ReNcell CX (cell line): ENCODE results near the gene NRM.

DNA sequence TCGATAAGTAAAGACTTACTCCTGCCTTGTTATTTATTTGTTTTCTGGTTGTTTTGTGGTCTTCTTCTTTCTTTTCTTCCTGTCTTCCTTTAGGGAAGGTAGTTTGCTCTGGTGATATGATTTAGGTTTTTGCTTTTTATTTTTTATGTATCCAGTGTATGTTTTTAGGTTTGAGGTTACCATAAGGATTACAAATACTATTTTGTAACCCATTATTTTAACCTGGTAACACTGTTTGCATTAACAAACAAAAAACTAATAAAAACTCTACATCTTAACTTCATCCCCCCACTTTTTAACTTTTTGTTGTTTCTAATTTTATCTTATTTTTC is 41.2 kb upstream of the TRIM39 start:
- PRO-cap: no peak

- PRO-cap: no peak
These were observed 34.7 kb upstream of the TRIM39 start for GRCh38 chr6:30291750-30292742.

- PRO-cap: no peak
These were observed 40.0 kb downstream of the RPP21 start for GRCh38 chr6:30384963-30385273.

DNA sequence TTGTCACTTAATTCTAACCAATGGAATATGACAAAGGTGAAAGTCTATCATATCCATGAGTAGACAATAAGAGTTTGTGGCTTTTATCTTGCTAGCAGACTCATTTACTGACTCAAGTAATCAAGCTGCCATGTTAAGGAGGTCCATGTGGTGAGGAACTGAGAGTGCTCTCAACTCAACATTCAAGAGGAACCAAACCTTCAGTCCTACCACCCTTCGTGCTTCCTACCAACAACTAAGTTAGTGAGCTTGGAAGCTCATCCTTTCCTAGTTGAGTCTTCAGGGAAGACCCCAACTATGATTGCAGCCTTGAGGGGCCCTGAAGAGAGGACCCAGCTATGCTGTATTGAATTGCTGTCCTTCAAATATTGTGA is 19.2 kb downstream of the HLA-E start:
- PRO-cap: no peak

GRCh38 chr6:30541411-30541793 is 14.9 kb downstream of the GNL1 start:
- PRO-cap: no peak

- PRO-cap: no peak
These were observed 12.8 kb downstream of the ABCF1 start for GRCh38 chr6:30583768-30584672.

- PRO-cap: no peak
These were observed 17.3 kb downstream of the PPP1R10 start for GRCh38 chr6:30599536-30600311.

DNA sequence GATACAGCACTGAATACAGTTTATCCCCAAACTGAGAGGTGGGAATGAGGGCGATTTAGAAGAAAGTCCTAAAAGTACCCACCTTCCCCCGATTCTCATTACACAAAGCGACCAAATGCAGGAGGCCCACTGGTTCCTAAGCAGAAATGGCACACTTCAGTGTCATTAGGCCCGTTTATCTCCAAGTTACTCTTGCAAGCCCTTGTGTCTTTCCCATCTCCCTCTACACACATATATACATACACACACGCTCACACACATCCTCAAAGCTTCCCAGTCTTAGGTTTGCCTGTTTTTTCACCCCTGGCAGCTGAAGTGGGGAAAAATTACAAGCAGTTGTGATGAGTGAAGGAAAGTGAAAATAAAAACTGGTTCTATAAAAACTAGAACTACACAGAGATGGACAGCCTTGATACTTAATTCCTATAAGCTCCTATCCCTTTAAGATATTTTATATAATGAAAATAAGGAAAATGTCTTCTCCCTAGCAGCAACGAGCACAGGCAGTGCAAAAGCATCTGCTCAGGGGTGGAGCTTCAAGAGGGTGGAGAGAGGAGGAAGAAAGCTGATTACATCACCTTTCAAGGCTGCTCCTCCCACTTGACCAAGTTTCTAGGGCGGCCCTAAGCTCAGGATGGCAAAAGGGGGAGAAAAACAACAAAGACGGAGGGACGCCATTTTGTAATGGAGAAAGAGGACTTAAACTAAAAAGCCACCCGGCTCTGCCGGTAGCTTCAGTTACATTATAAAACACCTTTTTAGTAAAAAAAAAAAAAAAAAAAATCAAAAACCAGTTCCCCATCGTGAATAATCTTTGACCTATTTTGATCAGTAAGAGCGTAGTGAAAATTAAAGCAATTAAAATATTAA is 2.3 kb downstream of the PPP1R10 start:
- PRO-cap: no peak

DNA sequence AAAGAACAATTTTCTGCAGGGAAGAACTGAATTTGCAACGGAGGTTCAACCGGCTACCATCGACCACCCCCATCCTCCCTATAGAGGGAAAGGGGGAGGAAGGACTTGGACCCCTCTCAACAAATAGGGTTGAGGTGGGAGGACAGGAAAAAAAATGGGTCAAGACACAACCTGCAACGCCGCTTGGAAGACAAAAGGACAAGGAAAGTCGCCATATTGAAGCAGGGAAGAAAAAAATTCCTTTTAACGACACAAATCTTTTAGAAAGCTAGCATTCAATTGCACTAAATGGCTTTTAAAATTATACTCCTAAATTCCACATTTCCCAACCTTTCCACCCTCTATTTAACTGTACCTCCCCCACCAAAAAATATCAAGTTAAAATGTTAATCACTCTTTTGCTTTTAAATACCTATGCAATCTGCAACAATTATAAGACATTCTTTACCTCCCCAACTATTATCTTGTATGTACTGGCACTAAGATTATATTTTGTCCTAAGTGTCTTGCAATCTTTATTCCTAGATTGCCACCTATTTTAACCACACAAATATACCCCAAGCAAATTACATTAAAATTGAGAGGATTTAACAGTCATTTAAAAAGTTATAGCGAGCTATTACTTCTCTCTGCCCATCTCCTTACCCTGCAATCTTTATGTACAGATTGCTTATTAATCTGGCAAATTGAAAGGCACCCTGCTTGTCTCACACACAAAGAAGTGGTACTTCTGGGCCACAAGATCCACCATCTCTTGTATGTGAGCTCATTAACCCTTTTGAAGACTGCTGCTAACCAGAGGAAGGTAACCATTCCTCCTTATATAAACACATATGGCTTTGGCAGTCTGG is 1.5 kb downstream of the PPP1R10 start:
- PRO-cap: no peak

DNA sequence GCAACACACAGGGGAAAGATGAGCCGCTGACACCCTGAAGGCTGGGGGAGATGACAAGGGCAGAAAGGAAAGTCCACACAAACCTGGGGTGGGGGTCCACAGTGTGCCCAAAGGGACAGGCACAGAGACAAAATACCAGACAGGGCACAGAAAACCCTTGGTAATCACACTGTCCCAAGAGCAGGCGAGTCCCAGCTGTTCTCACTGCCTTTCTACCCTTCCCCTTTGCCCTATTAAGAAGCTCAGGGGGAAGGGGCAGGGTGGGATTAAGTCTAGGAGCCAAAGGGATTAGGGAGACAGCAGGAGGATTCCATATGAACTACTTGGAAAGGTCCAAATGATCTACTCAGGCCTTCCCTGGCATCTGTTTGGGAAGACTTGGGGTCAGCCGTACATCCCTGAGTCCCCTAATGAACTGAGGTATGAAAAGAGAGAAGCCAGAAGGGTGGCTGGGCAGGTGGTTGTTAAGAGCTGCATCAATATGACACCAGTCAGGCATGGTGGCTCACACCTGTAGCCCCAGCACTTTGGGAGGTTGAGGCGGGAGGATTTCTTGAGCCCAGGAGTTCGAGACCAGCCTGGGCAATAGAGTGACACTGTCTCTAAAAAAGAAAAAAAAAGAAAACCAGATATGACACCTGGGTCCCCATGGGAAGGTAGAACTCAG is 6.3 kb downstream of the PPP1R18 start:
- PRO-cap: no peak

DNA sequence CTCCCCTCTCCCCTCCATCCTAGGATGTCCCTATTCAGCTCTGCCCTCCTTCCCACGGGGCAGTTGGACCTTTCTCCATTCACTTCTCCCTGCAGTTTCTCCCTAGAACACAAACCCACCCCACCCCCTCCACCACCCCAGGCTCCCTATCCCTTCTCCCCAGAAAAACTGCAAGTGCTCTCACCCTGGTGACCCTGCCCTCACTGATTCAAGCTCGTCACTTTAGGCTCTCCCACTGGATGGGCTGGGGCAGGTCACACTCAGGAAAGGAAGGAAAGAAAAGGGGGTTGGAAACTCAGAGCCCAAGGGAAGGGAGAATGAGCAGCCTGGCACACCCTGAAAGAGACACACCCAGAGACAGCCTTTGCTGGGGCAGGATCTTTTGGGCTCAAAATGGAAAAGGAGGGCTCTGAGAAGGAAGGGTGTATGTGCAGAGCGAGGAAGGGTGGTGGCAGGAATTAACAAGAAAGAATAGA is 2.6 kb downstream of the PPP1R18 start:
- PRO-cap: unidirectional peak, minus-strand start at position 199 of the sequence

DNA sequence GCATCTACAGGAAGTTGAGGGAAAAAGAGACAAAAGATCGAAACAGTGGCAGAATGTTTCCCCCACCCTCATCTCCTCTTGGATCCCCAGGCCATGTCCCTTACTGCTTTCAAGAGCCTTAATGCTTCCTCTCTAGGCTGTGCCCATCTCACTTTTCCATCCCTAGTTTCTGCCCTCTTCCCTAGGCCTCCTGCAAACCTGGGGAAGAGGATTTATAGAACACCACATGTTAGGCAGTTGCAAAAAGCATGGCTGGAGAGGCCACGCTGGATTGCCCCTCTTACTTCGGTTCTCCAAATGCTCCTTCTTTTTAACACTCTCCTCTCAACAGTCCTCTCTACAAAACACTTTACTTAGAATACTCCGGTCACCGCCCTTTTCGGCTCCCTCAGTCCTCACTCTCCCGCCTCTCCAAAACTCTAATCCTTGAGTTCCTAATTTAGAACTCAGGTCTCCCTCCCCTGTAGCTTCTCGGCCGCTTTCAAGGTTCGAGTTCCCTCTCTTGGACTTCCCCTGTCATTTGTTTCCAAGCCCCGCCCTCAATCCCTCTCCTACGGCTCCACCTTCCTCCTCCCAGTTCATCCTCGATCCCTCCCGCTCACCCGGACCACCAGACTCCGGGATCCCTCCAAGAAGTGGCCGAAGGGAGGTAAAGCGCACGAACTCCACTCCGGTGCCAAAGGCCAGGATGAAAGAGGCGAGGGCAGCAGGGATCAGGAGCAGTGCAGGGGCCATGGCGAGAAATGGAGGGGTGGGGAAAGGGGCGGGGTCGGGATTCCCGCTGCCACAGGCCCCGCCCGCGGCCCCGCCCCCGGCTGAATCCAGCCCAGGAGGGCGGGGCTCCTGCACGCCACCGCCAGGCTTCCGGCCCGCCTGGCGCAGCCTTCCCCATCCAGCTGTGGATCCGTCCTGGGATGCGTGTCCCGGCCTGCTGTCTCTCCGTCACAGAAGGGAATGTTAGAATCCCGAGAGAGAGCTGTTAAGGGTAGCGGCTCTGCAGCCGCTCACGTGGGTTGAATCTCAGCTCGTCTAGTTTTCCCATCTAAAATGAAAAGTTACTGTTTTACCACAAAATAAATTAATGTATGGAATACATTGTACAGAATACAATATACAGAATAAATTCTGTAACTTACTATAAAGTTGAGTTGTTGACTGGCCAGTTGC is at the start of gene NRM:
Gene NRM (minus strand): TSS at position 745 of the 1,167 bp plus-strand sequence.
- PRO-cap: bidirectional peak, plus-strand start at position 897 of the sequence, minus-strand start at position 684 of the sequence

GRCh38 chr6:30712417-30712968 is 4.6 kb downstream of the MDC1 start:
- PRO-cap: no peak

DNA sequence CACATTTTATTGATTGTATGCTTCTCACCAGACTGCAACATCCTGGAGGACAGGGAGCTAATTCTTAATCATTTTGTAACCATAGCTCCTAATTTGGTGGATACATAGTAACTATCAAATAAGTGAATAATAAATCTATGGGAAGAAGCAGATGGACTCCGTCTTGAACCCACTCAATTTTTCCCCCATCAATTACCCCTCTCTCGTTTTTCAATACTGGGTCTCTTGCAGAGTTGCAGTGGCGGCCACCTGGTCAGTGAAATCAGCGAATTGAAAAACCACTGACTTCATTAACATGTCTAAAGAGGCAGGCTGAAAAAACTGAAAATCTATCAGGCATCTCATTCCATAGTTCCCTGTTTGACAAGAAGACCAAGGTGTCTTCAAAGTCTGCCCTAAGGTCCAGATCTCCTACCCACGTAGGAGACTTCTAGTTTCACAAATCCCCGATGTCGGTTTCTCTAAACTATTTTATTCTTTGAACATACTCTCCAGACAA is 925 bp upstream of the TUBB start:
- PRO-cap: unidirectional peak, plus-strand start at position 350 of the sequence

DNA sequence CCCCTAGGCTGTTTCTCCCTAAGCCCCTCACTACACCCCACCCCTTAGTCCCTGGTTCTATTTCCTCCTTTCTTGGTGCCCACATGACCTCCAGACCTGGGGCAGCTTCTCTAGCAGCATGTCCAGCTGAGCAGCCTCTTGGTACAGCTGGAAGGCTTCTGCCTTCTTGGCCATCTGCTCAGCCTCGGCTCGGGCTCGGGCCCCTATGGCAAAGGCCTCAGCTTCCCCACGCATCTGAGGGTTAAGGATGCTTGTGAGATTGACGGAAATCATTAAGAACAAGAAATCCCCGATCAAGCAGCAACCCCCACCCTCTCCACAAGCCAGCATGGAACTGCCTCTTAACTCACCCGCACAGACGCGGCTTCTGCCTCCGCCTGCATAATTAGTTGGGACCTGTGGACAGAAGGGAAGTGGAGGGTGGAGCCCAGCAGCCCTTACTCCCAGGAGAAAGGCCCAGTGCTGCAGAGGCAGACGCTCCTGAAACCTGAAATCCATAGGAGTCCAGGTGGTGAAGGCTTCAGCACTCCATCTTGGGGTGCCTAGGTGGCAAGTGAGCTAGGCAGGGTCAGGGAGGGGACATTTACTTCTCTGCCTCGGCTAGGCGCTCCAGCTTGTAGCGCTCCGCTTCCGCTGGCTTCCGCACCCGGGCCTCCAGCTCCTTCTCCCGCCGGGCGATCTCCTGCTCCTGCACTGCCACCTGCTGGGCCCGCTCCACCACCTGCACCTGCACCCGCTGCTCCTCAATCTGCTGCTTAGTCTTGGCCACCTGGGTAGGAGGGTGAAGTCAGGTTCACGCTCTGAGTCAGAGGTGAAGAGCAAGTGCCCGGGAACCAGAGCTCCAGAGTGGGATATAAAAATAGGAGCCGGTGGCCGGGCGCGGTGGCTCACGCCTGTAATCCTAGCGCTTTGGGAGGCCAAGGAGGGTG is 10.4 kb downstream of the TUBB start:
- PRO-cap: no peak

GRCh38 chr6:30740376-30740638 is 2.2 kb downstream of the FLOT1 start:
- PRO-cap: no peak

- PRO-cap: no peak
These were observed 1.5 kb downstream of the FLOT1 start for GRCh38 chr6:30741006-30741399.

GRCh38 chr6:30757272-30758096 is 13.1 kb upstream of the IER3 start:
- PRO-cap: no peak

DNA sequence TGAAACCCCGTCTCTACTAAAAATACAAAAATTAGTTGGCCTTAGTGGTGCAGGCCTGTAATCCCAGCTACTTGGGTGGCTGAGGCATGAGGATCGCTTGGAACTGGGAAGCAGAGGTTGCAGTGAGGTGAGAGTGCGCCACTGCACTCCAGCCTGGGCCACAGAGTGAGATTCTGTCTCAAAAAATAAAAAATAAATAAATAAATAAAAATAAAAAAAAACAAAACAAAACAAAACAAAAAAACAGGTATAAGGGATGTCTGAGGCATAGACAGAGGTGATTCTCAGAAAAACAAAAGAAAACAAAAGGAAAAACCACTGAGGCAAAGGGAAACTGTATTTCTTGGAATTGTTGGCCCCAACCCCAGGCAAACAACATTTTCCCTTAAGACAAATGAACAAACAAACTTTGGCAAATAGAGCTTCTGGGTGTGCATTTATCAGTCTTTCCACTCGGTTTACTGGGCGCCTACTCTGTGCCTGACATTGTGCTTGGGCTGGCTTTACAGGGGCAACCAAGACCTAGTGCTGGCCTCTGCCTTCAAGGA is 33.5 kb upstream of the IER3 start:
- PRO-cap: no peak

GRCh38 chr6:30881692-30882340 is 2.5 kb upstream of the DDR1 start:
- PRO-cap: bidirectional peak, plus-strand start at chr6:30882366, minus-strand start at chr6:30881864